LNCaP clone FGC (cell line): ENCODE measurements around a stretch of chr2.

- RRBS, 2 experiments: no CpG with 5 or more reads among the region's 6 CpGs
Observed at GRCh38 chr2:235669064-235669411, 175.2 kb downstream of the AGAP1 start.

- RRBS, 2 experiments: 3 to 5% methylated on average over 10 to 11 of the region's 38 CpGs
Observed at GRCh38 chr2:236177929-236178436, 9.8 kb upstream of the GBX2 start.

DNA sequence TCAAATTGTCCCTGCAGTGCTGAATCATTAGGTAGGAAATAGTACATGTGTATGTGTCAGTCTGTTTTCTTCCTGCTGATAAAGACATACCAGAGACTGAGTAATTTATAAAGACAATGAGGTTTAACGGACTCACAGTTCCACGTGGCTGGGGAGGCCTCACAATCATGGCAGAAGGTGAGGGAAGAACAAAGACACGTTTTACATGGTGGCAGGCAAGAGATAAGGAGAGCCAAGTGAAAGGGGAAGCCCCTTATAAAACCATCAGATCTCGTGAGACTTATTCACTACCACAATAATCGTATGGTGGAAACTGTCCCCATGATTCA, 2.6 kb downstream of the ASB18 start:
- RRBS, 2 experiments: no CpG with 5 or more reads among the region's 5 CpGs

- RRBS, 2 experiments: 0 to 17% methylated on average over 1 to 2 of the region's 8 CpGs
Observed at GRCh38 chr2:236262139-236262760, 2.0 kb downstream of the ASB18 start.

GRCh38 chr2:236570383-236570592, 663 bp downstream of the ACKR3 start:
- RRBS, 2 experiments: no CpG with 5 or more reads among the region's 4 CpGs

- RRBS, 2 experiments: no CpG with 5 or more reads among the region's 13 CpGs
Observed at GRCh38 chr2:236663510-236664162, 94.0 kb downstream of the ACKR3 start.

DNA sequence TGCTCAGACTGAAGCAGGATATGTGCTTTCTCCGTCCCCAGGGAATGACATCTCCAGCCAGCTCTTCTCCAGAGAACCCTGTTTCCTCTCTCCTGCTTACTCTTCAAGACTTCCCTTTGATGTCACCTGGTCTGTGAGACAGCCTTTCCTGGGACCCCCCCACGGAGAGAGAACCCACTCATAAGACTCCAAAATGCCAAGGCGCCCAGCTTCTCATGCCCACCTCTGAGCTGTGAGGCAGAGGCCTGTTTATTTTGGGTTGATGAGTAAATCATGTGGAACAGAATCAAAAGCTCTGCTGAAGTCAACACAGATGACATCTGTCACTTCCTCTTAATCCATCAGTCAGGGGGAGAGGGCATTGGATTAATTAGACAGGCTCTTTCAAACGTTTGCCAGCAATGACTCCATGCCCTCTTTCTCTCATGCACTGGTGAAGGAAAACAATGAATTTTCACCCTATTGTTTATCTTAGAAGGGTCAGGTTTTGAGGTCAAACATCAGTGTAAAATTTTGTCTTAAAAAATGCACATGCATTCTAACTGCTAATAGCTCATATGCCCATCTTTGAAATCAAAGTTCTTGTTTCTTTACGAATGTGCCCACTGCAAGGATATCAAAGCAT, 184.0 kb downstream of the ACKR3 start:
- RRBS, 2 experiments: no CpG with 5 or more reads among the region's 5 CpGs

- RRBS, 2 experiments: no CpG with 5 or more reads among the region's 14 CpGs
Observed at GRCh38 chr2:236859826-236860463, 225.7 kb upstream of the COPS8 start.

GRCh38 chr2:236955512-236955849, 130.2 kb upstream of the COPS8 start:
- RRBS, 2 experiments: no CpG with 5 or more reads among the region's 3 CpGs

DNA sequence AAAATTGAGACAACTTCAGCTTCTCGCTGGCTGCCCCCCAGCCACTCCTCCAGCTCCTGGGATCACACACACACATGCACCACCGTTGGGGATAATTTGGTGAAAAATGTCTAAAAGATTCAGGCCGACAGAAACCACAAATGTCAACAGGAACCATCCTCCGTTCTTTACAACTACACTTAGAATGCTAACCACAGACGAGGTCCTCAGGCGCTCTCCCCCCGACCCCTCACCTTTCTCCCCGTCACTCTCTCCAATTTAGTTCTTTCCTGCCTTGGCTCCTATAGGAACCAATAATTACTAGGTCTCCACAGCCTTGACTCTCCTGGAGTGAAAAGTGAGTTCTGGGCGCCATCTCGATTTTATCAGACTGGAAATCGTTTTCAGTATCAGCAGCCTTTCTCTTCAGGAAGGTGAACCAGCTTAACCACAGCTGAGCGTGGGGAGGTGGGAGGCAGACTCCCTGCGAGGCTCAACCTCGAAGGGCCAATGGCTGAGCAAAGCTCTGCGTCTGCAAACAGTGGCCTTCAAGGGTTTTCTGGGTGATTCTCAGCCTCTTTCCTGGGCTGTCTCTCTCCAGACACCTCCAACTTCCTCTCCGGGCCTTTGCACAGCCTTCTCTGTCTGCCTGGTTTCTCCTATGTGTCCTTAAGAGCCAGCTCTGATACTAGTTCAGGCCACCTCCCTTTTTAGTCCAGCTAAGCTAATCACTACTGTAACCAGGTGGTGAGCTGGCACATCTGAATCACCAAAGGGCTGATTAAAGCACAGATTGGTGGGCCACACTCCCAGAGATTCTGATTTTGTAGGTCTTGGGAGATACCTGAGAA, 115.7 kb upstream of the COPS8 start:
- RRBS, 2 experiments: no CpG with 5 or more reads among the region's 16 CpGs

GRCh38 chr2:236986307-236986919, 99.3 kb upstream of the COPS8 start:
- RRBS, 2 experiments: no CpG with 5 or more reads among the region's 3 CpGs

DNA sequence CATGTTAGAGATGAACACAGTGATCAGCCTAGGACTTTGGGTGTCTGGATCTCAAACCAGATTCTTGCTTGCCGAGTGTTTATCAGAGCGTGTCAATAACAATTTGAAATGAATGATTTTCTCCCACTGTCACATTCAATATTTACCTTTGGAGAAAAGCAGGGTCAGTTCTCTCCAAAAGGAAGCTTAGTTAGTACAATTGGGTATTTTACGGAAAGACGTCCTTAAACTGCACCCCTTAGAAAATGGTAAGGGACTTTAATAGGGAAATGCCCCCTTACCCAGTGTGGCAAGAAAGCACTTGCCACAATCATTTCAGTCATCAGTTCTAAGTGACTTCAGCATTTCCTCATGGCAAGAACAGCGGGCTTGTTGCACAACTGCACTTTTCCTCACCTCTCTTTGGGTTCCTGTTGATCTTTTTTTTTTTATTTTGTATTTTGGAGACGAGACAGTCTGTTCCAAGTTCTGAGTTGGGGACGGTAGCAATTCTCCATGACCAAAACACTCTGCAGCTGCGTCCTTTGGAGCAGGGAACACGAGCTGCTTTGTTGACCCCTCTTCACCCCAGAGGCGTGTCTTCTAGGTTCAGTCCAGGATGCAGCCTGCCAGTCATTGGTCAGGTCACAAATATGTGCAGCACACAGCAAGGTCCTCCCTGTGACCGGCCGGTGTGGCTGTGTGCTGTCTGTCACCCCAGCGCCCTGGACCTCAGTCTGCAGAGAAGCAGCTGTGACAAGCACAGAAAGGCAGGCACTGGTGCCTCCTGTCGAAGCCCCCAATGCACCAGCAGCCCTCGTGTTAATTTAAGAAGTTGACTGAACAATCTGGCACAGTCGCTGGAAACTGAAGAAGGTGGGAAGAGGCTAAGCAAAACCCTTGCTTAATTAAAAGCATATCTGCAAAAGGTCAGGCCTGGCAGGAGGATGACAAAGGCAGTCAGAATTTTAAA, 97.0 kb upstream of the COPS8 start:
- RRBS, 2 experiments: no CpG with 5 or more reads among the region's 16 CpGs

DNA sequence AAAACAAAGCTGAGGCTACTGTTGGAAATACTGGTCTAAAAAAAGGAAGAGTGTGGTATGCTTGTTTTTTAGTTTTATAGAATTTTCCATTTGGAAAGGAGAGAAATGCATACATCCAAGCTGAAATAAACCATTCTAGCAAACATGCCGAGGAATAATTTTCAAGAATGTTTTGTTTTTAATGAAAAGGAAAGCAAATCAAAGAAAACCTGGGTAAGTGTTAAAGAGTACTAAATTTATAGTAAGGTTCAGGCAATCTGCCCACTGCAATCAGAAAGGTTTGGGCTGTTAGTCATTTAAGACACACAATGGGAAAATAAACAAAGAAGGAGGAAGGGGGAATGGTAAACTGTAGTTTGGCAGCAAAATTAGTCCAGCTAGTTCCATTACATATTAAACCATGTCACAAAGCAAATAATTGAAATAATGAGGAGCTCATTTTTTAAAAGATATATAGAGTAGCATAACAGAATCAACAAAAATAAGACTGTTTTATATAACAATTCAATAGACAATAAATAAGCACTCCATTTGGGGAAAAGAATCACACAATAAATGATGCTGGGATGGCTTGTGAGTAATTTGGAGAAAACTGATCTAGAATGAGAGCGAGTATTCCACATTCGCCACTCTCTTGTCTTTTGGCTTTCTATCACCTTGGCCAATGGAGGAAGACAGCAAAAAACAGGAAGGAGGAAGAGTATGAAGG, 87.4 kb upstream of the COPS8 start:
- RRBS, 2 experiments: no CpG with 5 or more reads among the region's 3 CpGs

DNA sequence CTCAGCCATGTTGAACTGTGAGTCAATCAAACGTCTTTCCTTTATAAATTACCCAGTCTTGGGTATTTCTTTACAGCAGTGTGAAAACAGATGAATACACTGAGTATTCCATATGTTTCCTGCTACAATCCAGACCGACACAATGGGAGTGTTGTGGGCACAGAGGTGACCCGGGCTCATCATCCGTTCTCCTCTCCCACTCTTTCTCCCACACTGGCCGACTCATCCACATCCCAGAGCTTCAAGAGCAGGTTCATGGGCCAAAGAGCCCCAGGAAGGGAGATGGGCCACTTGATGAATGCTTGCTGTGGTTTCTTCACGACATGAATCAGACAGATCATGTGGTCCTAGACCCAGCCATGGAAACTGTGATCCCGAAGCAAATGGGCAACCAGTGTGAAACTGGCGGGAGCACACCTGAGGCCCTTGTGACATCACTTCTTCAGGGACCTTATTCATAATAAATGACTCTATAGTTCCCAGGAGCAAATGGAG, 4.1 kb upstream of the COPS8 start:
- RRBS, 2 experiments: no CpG with 5 or more reads among the region's 8 CpGs

GRCh38 chr2:237155875-237156362, 70.2 kb downstream of the COPS8 start:
- RRBS, 2 experiments: no CpG with 5 or more reads among the region's 7 CpGs

GRCh38 chr2:237161045-237161795, 75.5 kb downstream of the COPS8 start:
- RRBS, 2 experiments: no CpG with 5 or more reads among the region's 10 CpGs

GRCh38 chr2:237234054-237234824, 148.6 kb downstream of the COPS8 start:
- RRBS, 2 experiments: no CpG with 5 or more reads among the region's 5 CpGs

DNA sequence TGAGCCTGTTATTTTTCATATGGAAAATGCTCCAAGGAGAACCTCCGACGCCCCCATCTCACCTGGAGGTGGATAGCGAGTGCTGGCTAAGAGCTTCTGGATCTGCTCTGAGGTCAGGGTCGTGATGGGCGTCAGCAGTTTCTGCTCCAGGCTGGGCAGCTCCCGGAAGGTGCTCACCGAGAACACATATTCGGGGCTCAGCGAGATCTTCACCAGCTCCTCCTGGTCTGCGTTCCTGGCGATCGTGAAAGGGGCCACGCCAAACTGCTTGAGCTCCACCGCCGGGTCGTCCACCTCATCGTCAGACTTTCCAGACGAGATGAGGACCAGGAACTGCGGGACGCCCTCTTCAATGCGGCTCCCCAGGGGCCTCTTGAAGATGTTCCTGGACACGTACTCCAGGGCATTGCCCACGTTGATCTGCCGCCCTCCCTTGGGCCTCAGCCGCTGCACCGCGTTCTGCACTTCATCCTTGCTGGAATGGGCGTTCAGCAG, 42.2 kb downstream of the COL6A3 start:
- RRBS, 2 experiments: 47% methylated on average over 3 of the region's 28 CpGs; no CpG with 5 or more reads in 1 of the 2 experiments

GRCh38 chr2:237412982-237413933, 706 bp downstream of the COL6A3 start:
- RRBS, 2 experiments: 100% methylated on average over 3 of the region's 29 CpGs; no CpG with 5 or more reads in 1 of the 2 experiments

- RRBS, 2 experiments: no CpG with 5 or more reads among the region's 14 CpGs
Observed at GRCh38 chr2:237449075-237449882, 35.3 kb upstream of the COL6A3 start.